Right common carotid artery plus branches (tissue), 1 donor: ENCODE results near the gene OMA1.

GRCh38 chr1:58546539-58547266 lies at the start of gene OMA1:
Gene OMA1 (minus strand): TSS chr1:58546726.
- PRO-cap: bidirectional peak, plus-strand start at chr1:58546807, minus-strand start at chr1:58546714

DNA sequence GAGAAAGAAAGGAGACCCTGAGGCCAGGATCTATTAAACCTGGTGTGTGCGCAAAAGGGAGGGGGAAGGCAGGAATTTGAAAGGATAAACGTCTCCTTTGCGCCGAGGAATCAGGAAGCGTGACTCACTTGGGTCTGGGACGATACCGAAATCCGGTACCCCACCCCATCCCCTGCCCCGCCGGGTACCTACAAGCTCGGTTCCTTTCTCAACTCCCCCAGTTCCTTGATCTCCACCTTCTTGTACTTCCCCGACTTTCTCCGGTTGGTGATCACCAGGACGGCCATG lies 1.1 kb downstream of the TACSTD2 start:
- PRO-cap: no peak

GRCh38 chr1:58576285-58576842 lies 688 bp downstream of the TACSTD2 start:
- PRO-cap: no peak

DNA sequence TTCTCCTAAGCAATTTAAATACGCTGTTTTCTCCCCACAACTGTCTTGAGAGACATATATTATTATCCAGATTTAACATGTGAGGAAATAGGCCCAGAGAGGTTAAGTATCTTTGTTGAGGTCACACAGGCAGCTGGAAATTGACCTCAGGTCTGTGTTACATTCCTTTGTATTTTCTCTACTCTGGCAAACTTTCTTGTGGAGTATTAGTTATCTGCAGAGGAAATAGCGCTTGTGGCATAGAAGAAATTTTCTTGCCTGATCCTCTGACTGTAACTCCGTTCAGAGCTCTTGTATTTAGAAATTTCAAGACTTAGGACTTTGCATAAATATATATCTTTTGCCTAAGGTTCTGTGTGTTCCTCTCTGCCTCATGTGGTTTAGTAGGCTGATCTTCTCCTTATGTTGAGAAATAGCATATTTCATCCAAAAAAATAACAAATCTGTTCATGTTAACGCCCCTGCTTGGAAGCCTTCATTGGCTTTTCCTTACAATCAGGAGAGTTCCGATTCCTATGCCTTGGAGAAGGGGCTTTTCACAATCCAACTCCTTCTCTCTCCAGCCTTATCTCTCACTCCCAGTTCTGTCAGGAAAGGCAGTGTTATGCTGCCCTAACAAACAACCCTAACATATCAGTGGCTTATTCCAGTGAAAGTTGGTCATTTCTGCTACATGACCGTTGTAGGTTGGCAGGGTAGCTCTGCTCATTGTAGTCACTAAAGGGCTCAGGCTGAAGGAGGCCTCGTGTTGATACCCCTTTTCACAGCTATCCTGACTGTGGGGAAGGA lies 2.5 kb upstream of the JUN start:
- PRO-cap: unidirectional peak, minus-strand start at position 407 of the sequence

DNA sequence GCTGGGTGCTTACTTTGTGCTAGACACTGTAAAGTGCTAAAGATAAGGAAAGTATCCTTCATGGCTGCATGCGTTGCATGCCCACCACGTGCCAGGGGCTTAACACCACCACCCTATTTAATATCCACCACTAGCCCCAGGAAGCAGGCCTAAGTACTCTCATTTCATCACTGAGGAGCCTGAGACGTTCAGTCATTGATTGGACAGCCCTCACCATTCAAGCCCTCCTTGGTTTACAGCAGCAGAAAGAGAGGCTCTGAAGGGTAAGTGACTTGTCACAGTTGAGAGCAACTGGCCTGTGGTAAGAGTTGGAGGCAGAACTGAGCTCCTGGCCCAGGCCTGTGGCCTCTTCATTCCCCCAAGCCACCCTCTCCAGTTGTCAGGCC lies 112.3 kb upstream of the JUN start:
- PRO-cap: no peak

DNA sequence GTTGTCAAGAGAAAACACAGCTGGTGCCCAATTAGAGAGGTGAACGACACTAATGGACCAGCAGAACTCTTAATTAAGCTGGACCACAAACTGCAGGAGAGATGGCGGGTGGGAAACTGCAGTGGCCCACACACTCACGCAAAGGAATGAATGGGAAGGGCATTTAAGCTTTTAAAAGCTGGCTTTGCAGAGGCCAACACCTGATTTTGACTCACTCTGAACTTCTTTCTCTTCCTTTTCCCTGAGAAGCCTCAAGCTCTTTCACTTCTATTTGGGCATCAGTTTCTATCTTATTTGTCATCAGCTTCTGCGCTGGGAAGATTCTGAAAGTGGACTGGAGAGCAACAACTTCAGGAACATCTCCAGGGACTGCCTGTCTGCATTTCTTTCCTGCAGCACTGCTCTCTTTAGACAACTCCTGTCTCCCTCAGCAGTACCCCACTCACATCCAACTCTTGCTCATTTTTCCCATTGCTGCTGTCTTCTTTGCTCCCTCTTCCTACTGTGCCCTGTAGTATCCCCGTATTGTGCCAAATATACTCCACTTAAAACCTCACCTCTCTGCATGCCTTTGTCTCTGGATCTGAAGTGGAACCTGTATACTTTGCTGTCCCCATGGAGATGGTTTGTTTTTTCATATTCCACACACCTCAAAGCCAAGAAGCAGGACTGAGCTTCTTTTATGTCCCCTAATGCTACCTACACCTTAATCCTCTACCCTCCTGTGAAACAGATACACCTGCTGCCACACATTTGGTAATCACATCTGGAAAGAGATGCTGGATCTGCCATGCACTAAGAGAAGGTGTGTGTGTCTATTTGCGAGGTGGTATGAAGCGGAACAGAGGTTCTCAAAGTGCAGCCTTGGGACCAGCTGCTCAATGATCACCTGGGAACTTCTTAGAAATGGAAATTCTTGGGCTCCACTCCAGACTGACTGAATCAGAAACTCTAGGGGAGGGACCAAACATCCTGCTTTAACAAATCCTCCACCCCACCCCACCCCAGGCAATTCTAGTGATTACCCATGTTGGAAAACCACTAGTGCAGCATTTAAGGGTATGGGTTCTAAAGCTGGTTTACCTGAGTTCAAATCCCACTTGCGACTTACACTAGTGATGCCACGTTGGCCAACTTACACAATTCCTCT lies 143.5 kb upstream of the JUN start:
- PRO-cap: no peak

- PRO-cap: no peak
Observed at GRCh38 chr1:58929507-58930405, 145.9 kb upstream of the JUN start.

DNA sequence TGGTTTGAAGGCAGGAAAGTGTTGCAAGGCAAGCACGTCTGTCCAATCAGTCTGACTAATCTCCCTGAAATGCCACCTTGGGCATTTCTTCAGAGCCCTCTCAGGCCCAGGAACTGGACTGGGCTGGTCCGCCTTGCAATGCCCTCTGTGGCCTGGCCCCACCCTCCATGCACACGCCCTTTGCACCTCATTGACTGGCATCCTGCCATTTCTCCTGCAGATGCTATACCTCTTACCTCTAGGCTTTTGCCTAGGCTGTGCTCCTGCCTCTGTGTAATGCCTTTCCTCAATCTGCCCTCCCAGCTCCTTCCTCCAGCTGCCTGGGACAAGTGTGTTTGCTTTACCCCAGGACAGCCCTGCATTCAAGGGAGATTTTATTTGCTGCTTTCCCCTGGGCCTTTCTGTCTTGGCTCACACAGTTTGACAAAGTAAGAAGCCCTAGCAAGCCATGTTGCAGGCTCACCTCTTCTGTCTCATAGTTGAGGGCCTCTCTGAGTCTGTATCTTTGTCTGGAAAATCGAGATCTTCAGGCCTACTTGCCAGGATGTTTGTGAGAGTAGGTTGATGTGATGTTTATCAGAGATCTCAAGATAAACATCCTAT lies 149.1 kb upstream of the JUN start:
- PRO-cap: no peak

DNA sequence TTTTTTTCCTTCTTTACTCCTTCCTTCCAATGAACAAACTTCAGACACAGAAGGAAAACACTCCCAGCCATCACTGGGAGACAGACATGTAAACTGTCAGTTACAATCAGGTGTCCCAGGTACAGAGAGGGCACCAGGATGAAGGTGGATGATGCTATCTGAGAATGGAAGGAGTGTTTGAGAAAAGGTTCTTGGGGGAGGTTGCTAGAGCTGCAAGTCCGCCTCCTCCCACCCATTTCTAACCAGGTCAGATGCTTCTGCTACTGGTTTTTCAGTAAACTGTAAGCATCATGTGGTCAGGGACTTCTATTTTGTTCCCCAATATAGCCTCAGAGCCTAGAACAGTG lies 171.1 kb upstream of the JUN start:
- PRO-cap: no peak

DNA sequence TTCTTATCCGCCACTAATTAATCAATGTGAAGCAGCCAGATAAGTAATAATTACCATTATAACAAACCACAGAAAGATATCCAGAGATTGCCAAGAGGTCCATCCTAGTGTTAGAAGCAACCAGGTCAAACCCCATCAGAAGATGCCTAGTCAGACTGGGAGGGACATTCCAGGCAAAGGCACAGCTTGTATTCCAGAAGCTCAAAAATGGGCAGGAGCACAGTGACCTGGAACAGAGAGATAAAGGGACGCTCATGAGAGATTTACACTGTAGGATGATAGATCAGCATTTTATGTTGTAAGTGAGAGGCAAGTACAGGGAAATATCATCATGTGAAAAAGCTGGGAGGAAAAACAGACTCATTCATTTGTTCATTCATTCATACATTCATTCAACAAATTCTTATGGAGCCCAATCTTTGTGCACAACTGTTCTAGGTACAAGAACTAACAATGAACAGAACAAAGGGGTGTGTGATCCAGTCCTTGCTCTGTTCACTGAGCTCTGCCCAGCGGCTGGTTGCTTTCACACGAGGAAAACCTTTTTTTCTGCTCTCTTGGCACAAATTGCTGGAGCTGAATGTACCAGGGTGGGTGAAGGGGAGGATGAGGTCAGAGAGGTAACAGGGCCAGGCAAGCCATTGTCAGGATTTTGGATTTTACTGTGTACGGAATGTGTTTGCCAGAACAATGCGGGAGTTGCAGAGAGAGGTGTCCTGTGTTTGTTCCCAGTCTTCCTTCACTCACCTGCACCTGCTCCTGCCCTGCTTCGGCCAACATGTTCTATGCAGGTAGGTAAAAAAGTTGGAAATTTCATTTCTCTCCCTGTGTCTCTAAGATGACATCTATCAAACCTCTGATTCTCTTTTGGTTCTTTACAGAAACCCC lies 240.7 kb upstream of the FGGY start:
- PRO-cap: no peak

- PRO-cap: bidirectional peak, plus-strand start at chr1:59151320, minus-strand start at chr1:59151092
Observed at GRCh38 chr1:59150778-59151667, 145.9 kb upstream of the FGGY start.

DNA sequence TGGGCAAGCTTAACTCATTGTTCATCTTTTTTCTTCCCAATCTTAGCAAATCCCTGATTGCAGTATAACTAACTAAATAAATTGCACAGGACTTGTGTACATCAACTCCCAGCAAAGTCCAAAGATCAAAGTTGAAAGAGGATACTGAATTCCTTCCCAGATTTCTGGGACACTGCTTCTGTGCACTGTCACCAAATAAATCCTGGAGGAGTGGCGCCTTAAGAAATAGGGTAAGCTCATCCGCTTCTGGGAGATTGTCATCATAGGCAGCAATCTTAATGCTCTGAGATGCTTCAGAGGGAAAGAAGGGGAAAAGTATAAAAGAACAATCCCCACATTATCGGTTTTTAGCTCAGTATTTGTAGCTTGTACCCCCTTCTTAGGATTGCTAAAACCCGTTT lies 19.2 kb downstream of the FGGY start:
- PRO-cap: no peak

GRCh38 chr1:59848892-59849244 lies 34.1 kb downstream of the HOOK1 start:
- PRO-cap: no peak

DNA sequence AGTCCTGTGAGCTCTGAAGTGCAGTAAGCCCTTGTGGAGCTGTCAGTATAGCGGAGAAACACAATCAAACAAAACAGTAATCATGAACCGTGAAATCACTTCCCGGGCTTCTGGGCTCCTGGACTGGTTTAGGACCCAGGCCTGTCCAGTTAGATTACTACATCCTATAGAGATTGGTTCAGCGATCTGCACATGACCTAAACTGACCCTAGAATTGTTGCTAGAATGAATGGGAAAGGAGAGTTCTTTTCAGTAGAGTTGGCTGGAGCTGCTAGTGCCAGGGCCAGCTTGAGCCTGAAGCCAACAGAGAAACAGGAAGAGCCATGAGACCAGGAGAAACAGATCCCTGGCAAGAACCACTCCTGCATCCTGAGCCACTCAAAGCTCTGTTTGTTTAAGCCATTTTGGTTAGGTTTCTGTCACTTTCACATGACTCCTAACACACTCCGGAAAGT lies 474.2 kb upstream of the C1orf87 start:
- PRO-cap: no peak

- PRO-cap: bidirectional peak, plus-strand start at chr1:61051129, minus-strand start at chr1:61051071
Observed at GRCh38 chr1:61050956-61051625, 31.3 kb upstream of the NFIA start.

- PRO-cap: bidirectional peak, plus-strand start at chr1:61083795, minus-strand start at chr1:61083802
Observed at GRCh38 chr1:61083029-61084018, 963 bp downstream of the NFIA start.

DNA sequence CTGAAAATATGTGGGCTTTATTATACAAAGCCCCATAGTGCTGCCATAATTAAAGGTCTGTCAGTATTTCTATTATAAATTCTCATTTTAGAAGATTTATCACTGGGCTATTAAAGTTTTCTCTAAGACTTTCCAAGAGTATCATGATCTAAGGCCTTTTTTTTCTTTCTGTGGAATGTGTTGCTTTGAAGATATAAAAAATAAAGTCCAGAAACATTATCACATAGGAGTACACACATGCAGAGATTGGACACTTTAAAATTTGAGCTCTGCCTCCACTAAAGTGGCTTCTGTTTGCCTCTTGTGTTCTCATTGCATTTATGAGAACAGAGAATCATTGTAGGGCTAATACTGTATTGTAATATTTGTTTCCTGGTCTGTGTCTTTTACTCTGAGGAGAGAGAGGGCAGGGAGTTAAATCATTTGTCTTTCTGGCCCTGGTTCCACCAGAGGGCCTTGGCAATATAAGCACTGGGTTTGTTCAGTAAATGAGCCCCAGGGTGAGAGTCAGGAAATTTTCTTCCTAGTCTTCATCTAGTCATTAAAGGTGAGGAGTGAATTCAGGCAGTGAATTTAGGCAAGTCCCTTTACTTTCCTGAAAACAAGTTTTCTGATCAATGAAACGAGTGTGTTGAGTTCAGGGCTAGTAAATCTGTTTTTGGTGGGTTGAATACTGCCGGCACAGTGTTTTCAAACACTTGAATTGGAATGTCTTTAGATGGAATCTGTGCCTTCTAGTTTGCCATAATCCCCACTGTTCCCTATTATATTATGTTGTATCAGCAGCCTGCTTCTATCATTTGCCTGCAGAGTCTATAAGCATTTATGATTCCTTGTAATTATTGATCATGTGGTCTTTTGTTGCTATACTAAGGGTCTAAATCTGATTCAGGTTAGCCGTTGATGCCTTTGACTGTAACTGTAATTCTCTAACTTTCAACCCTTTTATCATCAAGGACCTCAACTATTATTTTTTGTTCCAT lies 70.4 kb downstream of the NFIA start:
- PRO-cap: no peak

GRCh38 chr1:61156840-61157563 lies 74.6 kb downstream of the NFIA start:
- PRO-cap: no peak

- PRO-cap: no peak
Observed at GRCh38 chr1:61198597-61199007, 116.2 kb downstream of the NFIA start.

GRCh38 chr1:61227761-61228701 lies 145.7 kb downstream of the NFIA start:
- PRO-cap: no peak